Fibroblast of the aortic adventitia (primary cell): Measurements from ENCODE around the genes EN2 and SHH.

- CAGE, long polyA plus RNA, result no peak
Measured at GRCh38 chr7:152436240-152436487, 361 bp upstream of the KMT2C start.

DNA sequence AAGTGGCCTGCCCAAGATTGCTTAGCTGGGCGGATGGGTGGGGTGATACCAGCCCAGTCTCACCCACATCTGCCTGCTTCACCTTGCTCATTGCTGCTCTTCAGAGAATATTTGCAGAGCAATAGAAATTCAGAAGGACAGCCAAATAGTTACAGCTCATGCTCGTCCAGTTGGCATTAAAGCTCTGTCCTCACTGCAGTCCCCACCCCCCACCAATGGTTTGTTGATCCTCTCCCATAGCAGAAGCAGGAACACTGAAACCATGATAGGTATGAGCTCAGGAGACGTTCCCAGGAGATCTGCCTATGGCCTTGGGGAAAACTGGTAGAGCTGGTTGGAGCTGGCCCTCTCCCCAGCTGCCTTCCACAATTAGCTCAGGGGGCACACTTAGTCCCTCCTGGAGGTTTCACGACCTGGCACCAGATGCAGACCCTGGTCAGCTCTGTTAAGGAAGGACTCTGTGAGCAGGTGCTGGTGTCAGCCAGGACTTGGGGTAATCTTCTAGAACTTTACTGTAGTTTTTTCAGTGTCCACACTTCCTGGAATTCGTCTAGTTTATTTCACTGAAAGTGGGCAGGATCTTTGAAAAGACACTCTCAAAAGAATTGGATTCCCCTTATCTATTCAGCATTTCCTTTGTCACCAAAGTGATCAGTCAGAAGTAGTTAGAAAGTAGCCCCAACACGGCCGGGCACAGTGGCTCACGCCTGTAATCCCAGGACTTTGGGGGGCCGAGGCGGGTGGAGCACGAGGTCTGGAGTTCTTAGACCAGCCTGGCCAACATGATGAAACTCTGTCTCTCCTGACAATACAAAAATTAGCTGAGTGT is 68.7 kb upstream of the KMT2C start:
- CAGE, long polyA plus RNA, result no peak

DNA sequence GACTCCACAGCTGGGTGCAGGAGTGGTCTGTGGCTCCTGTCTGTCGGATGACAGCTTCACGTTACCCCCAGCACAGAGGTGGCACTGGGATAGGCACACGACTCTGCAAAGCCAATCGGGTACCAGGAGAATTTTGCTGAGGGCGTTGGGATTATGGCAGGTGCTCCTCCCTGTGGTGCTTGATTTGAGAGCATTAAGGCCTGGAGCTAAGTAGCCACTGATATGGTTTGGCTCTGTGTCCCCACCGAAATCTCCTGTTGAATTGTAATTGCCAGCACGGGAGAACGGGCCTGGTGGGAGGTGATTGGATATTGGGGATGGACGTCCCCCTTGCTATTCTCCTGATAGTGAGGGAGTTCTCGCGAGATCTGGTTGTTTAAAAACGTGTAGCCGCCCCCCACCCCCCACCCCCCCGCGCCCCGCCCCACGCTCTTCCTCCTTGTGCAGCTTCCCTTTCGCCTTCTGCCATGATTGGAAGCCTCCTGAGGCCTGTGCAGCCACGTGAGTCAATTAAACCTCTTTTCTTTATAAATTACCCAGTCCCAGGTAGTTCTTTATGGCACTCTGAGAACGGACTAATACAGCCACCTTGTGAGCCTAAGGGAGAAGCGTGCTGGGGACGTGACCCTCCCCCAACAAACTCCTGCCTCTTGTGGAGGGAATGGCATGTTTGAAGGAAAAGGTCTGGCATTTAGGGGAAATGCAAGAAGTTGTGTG is 117.9 kb upstream of the KMT2C start:
- CAGE, long polyA plus RNA, result no peak

- CAGE, long polyA plus RNA, result no peak
Measured at GRCh38 chr7:153412798-153413280, 639.4 kb upstream of the DPP6 start.

- CAGE, long polyA plus RNA, result no peak
Measured at GRCh38 chr7:153413281-153414265, 638.6 kb upstream of the DPP6 start.

DNA sequence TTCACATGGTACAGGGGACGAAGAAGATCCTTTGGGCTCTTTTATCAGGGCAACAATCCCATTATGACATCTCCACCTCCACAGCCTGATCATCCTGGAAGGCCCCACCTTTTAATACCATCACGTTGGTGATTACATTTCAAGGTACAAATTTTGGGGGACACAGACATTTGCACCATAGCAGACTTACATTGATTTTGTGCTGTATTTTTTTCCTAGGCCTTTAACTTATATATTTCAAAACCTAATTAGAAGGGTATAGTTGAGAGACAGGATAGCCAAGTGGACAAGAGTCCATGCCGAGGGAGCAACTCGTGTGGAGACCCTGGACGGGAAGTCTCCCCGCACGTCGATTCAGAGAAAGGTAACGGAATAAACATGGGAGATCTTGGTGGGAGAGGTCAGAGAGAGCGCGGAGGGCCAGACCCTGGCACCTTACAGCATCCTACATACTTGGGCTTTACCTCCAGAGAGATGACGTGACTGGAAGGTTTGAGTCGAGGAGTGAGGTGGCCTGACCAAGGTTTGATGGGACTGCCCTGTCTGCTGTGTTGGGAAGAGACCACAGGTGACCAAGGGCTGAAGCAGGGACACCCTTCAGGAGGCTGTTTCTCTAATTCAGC is 123.5 kb upstream of the DPP6 start:
- CAGE, long polyA plus RNA, result no peak

DNA sequence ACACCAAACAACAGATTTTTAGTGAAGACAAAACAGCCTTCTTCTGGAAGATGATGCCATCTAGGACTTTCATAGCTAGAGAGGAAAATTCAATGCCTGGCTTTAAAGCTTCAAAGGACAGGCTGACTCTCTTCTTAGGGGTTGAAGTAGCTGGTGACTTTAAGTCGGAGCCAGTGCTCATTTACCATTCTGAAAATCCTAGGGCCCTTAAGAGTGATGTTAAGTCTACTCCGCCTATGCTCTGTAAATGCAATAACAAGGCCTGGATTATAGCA is 300.2 kb downstream of the PAXIP1 start:
- CAGE, long polyA plus RNA, result no peak

GRCh38 chr7:155071129-155071794 is 1.1 kb downstream of the HTR5A start:
- CAGE, long polyA plus RNA, result no peak

DNA sequence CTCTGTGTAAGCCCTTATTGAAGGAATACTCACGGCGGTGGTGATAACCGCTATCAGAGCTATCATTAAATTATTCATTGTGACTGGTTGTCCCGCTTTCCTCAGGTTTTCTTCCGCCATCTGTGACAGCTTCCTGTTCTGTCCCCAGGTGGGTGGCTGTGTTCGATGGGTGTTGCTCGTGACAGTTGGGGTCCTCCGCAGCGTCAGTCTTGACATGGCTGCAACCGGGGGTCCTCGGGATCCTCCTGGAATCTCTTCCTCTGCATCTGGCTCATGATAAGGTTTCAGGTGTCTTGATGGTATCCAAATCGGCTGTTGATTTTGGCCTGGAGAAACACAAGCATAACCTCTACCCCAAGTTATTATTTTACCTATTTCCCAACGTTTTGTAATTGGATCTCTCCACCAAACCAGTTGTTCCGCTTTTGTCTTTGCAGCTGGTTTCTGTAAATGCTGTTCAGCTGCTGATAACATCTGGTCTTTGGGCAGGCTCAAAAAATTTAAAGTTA is 58.2 kb upstream of the INSIG1 start:
- CAGE, long polyA plus RNA, result no peak

DNA sequence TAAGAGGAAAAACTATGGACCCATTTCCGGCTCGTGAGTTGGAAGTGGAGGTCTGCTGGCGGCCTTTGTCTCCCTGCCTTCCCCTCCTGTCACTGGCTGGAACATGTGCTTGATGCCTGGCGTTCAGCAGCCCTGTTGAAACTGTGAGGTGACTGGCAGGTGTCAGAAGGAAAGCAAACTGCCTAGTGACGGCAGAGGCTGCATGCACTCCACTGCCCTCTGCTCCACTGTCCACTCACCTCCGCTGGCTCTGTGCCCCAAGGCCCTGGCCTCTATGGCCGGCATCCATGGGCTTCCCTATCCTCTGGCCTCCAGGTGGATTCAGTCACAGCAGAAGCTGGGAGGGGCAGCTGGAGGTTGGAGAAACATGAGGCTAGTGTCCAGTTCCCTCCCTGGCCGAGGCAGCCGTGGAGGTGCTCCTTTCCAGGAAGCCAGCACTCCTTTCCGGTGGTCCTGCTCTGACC is 31.3 kb upstream of the INSIG1 start:
- CAGE, long polyA plus RNA, result no peak

GRCh38 chr7:155277099-155277526 is 20.6 kb upstream of the INSIG1 start:
- CAGE, long polyA plus RNA, result no peak

DNA sequence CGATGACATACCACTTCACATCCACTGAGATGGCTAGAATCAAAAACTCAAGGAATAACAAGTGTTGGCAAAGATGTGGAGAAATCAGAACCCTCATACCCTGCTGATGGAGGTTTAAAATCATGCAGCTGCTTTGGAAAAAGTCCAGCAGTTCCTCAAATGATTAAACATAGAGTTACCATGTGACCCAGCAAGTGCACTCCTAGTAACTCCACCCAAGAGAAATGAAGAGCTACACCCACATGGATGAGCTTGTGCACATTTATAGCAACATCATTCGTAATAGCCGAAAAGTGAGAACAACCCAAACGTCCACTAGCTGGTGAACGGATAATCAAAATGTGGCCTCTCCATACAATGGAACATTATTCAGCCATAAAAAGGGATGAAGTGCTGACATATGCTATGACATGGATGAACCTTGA is 3.6 kb upstream of the INSIG1 start:
- CAGE, long polyA plus RNA, result no peak

DNA sequence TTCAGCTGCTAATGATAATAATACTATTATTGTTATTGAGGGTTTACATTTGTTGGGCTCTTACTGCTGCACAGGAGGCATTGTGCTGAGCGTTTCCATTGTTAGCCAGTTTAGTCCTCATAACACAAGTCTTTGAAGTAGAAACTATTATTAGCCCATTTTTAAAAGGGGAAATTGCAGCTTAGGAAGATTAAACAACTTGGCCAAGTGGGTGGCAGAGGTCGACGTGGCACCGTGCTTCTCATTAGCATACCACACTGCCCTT is 8.8 kb downstream of the INSIG1 start:
- CAGE, long polyA plus RNA, result no peak

GRCh38 chr7:155309123-155309972 is 11.7 kb downstream of the INSIG1 start:
- CAGE, long polyA plus RNA, result no peak

DNA sequence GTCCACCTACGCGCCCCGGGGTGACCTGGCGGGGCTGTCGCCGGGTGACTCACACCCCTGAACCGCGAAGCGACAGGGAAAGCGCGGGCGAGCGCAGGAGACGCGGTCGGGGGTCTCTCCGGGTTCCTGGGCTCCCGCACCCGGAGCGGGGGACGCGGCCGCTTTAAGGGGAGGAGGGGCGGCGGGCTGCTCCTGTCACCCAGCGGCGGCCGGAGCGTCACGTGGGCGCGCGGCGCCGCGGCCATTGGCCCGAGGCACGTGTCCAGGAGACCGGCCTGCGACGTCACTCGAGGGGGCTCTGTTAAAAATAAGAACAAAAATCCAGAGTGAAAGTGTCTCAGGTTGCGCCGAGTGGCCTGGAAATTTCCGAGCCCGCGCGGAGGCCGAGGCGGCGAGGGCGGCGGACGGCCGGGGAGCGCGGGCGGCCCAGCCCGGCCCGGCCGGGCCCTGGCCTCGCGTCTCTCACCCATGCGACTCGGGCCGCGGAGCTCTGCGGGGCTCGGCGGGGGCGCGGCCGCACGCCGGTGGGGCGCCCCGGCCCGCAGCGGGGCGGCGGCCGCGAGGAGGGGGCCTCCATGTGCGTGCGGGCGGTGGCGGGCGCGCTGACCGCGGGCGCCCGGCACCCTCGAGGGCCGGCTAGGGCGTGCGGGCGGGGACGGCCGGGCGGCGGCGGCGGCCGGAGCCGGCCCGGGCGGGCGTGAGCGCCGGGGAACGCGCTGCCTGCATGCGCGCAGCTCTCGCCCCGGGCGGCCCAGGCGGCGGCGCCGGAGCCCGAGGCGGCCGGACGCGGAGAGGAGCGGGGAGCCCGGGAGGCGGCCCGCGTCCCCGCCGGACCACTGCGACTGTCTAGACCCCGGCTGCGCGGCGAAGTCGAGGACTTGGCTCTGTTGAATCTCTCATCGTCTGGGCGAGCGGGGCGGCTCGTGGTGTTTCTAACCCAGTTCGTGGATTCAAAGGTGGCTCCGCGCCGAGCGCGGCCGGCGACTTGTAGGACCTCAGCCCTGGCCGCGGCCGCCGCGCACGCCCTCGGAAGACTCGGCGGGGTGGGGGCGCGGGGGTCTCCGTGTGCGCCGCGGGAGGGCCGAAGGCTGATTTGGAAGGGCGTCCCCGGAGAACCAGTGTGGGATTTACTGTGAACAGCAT is at the start of gene EN2:
TSS of gene EN2 (plus strand) at position 893 of the 1,143 bp plus-strand sequence.
- CAGE, long polyA plus RNA, result no peak

DNA sequence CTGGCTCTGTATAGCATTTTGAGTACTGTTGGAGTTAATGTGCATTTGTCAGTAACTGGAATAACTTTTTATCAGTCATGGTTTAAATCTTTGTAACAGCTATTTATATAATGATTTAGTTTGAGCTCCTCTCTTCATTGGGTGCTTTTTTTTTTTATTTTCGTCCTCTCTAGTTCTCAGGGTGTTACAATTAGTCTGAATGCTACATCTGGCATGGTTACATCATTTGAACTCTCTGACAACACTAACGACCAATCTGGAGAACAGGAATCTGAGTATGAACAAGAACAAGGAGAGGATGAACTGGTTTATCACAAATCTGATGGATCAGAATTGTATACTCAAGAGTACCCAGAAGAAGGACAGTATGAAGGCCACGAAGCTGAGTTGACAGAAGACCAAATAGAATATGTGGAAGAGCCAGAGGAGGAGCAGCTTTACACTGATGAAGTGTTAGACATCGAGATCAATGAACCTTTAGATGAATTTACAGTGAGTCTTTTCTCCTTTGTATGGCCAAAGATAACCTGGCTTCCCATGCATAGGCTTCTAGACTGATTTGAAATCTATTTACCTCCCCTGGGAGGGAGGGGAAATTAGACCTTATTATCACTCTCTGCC is 36.1 kb downstream of the RBM33 start:
- CAGE, long polyA plus RNA, result no peak

- CAGE, long polyA plus RNA, result no peak
Measured at GRCh38 chr7:155731244-155731684, 81.0 kb downstream of the SHH start.

GRCh38 chr7:155787148-155788048 is 24.9 kb downstream of the SHH start:
- CAGE, long polyA plus RNA, result no peak

DNA sequence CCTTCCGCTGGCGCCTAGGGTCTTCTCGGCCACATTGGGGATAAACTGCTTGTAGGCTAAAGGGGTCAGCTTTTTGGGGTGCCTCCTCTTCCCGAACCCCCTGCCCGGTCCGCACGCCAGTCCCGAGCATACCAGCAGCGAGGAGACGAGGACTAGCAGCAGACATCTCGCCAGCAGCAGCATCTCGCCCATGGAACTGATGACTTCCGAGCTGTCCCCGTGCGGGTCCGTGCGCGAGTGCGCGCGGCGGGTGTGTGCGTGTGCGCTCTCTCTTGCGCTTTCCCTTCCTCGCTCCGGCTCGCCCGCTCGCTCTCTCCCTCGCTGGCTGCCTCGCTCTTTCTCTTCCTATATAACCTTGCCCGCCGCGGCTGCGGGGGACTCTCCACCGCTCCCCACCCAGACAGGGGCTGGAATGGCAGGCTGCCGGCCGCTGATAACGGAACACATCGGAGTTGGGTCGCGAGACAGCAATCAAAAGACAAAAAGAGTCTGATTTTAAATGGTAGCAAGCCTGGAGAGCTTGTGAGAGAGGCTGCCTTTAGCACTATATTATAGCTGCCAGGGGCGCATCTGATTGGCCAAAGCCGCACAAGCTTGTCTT is at the start of gene SHH:
TSS of gene SHH (minus strand) at position 524 of the 601 bp plus-strand sequence.
- CAGE, long polyA plus RNA, result no peak

- CAGE, long polyA plus RNA, result no peak
Measured at GRCh38 chr7:155962240-155962843, 150.1 kb upstream of the SHH start.